HTERT-HM (cell line): ENCODE measurements around a stretch of chr17.

DNA sequence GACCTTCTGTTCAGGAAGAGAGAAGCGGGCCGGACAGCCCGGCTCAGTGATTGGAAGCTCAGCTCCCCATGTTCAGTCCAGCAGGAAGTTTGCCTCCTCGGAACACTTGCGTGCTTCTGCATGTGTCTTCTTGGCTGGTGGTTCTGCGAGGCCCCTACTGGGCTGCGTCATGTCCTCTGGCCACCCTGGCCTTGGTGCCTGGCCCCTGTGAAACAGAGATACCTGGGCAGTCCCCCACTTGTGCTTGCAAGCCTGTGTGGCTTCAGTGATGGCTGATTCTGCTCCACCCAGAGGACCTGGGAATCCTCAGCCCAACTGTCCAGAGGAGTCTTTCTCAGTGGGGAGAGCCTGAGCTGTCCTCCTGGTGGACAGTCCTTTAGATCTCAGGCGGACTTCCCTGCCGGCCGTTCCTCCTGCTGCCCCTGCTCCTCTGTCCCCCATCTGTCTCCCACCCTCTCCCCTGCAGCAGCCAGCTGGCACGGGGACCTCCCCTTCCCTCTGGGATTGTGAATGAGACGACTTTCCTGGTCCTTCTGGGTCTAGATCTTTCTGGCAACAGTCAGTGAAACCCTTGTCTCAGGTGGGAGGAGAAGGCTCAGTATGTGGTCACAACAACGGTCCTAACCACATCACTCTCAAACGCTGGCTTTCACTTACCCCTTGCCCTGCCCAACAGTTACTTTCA, 139.1 kb downstream of the SEPTIN9 start:
- RRBS, result no CpG with 5 or more reads among the region's 14 CpGs

- RRBS, result no CpG with 5 or more reads among the region's 21 CpGs
Measured at GRCh38 chr17:77429779-77430778, 148.8 kb downstream of the SEPTIN9 start.

DNA sequence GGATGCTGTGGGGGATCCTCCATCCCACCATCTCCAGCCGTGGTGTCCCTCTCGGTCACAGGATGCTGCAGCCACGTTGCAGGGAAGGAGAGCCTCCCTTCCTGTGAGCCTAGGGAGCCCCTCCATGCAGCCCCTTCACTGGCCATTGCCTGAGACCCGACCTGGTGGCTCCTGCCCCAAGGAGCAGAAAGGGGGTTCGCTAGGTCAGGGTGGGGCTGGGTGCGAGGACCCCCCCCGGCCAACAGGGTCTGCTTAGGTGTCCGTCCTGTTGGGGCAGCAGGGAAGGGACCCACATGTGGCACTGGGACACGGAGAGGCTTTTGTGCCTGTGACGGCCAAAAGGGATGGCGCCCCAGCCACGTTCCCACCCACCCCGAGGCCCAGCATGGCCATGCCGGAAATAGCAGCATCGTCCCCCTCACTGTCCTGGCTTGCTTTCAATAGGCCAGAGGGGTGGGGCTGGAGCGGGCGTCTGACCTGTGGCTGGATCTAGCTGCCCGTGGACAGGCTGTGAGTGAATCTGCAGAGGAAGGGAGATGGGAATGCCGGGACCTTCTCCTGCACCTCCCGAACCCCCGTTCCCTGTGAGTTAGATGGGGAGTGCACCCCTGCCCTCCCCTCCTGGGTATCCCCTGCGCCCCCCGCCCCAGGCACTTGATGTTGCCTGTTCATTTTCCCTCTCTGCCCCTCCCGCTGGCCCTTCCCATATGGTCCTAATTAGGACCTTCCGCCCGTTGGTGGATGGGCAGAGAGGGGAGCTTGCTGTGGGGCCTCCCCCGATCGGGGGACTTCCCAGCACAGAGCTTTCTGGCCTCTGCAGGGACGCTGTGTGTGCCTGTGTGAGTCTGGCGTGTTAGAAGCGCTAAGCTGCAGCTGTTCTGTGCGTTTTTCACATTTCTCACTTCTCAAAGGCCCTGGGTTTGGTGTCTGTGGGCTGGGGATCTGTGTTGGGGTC, 152.1 kb downstream of the SEPTIN9 start:
- RRBS, result no CpG with 5 or more reads among the region's 32 CpGs

- RRBS, result no CpG with 5 or more reads among the region's 12 CpGs
Measured at GRCh38 chr17:77461217-77461857, 180.0 kb downstream of the SEPTIN9 start.

- RRBS, result no CpG with 5 or more reads among the region's 15 CpGs
Measured at GRCh38 chr17:77526849-77527291, 245.6 kb downstream of the SEPTIN9 start.

DNA sequence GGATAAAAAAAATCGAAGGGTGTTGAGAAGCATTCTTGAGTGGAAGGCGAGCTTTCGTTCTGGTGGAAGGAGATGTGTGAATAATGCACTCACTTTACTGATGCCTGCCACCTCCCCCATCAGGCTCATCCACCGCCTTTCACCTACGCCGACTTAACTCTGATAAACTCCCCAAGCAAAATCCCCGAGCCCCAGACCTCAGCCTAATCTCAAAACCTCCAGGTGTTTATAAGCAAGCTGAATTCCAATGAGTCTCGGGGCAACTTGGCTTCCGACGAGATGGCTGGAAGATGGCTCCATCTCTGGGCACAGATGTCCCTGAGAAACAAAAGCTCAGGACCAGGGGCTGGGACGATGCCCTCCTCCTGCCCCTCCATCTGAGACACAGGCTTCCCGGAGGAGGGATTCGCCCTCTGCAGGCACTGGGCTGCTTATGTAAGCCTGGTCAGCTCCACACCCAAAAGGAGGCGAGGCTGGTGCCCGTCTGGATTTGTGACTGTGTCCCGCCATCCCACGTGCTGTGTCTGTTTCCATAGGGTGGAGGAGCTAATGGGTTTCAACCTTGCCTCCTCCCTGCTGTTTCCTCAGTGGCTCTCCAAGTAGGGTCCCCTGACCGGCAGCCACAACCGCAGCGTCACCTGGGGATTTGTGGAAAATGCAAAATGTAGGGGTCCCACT, 290.9 kb downstream of the SEPTIN9 start:
- RRBS, result no CpG with 5 or more reads among the region's 20 CpGs

GRCh38 chr17:77666793-77667629, 291.5 kb upstream of the TNRC6C start:
- RRBS, result no CpG with 5 or more reads among the region's 8 CpGs

DNA sequence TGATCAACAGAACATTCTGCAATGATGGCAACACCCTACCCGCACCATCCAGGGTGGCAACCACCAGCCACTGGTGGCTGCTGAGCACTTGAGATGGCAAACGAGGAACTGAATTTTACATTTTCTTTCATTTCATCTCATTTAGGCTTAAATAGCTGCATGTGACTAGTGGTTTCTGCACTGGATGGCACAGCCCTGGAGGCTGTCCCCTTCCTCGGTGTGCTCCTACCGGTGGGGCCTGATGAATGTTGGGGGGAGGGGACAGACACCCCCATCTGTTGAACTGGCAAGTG, 224.5 kb upstream of the TNRC6C start:
- RRBS, result no CpG with 5 or more reads among the region's 4 CpGs

- RRBS, result no CpG with 5 or more reads among the region's 3 CpGs
Measured at GRCh38 chr17:77875715-77876405, 82.6 kb upstream of the TNRC6C start.

GRCh38 chr17:77935215-77935795, 23.2 kb upstream of the TNRC6C start:
- RRBS, result no CpG with 5 or more reads among the region's 13 CpGs

- RRBS, result 1% methylated on average over 34 of the region's 88 CpGs
Measured at GRCh38 chr17:77957247-77958351, 904 bp upstream of the TNRC6C start.

GRCh38 chr17:77974427-77974923, 16.0 kb downstream of the TNRC6C start:
- RRBS, result no CpG with 5 or more reads among the region's 5 CpGs

GRCh38 chr17:78048818-78049643, 79.5 kb downstream of the TMC6 start:
- RRBS, result no CpG with 5 or more reads among the region's 11 CpGs

GRCh38 chr17:78110292-78110761, 18.2 kb downstream of the TMC6 start:
- RRBS, result no CpG with 5 or more reads among the region's 11 CpGs

DNA sequence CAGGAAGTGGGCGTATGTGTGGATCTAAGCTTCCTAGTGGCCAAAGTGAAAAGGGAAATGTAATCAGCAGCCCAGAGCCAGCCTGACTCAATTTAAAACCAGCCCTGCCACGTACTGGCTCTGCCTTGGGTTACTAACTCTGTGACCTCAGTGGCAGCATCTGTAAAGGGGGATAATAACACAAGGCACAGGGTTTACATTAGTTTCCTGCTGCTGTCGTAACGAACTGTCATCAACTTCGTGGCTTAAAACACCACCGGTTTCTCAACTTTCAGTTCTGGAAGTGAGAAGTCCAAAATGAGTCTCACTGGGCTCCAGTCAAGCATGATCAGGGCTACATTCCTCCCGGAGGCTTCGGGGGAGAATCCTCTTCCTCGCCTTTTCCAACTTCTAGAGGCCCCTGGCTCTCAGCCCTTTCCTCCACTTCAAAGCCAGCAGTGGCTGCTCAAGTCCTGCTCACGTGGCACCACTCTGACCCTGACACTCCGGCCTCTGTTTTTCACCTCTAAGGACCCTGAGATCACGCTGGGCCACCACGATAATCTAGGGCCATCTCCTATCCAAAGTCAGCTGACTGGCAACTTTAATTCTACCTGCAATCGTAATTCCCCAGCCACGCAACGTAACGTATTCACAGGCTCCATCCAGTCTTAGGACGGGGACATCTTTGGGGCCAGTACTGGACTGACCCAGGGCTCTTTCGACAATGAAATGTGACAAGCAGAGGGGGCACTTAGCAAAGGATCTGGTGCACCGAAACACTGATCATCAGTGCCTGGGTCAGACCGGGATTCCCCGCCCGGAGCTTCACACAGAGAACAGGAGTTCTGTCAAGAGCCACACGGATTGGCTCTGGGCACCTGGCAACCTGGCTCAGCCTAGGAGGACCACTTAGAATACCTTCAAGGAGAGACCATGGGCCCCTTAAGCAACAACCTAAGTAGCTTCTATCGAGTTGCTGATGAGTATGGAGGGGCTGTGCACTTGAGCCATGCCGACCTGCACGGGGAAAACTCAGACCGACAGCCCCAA, 14.4 kb downstream of the TMC6 start:
- RRBS, result 39% methylated on average over 2 of the region's 28 CpGs

- RRBS, result no CpG with 5 or more reads among the region's 14 CpGs
Measured at GRCh38 chr17:78123828-78124451, 4.6 kb downstream of the TMC6 start.

DNA sequence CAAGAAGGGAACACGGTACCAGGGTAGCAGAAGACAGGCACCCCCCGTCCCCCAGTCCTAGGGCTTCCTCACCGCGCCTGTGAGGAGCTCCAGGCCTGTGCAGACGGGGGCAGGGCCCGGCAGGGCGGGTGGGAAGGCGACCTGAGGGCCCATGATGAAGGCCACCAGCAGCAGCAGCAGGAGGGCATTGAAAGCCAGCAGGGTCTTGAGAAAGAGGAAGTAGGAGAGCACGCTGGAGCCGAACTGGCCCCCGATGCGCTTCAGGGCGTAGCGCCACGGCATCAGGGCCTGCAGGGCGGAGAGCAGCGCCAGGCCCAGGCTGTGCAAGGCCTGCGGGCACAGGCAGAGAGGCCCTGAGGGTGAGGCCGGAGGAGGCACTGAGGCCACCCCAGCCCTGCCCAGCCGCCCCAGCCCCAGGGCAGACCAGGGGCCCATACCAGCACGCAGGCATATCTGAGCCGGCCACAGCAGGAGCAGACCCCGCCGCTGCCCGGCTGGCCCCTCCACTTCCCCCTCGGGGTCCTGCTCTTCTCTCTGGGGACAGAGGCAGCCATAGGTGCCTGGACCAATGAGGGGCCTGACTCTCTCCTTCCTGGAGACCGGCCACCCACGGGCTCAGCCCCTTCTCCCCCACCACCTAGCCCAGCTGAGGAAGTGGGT, 4.0 kb downstream of the TMC6 start:
- RRBS, result 18% methylated on average over 6 of the region's 28 CpGs

DNA sequence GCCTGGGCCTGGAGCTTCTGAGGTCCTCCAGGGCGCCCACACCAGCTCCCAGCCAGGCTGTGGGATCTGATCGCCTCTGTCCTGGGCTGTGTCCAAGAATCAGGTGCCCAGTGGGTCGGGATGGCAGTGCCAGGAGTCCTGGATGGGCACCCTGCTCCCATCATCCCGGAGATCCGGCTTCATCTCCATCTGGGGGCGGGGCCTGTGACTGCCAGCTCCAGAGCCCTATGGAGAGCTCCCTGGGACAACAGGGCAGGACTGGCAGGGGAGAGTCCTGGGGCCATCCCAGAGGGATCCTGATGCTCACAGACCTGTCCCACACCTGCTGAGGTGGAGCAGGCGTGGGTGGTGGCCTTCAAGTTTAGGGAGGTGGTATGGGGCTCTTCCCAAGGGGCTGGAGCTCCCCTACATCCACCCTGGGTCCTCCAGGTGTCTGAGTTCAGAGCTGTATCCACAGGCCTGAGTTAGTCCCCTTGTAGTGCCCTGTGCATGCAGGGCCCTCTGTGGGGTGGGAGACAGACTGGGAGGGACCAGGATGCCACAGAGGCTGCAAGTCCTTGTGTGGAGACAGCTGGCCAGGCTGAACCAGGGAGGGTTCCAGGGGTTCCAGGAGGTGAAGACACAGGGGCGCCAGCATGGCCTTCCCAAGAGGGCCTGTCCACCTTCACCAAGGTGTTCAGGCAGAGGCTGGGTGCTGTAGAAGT, 1.1 kb downstream of the SYNGR2 start:
- RRBS, result no CpG with 5 or more reads among the region's 8 CpGs

DNA sequence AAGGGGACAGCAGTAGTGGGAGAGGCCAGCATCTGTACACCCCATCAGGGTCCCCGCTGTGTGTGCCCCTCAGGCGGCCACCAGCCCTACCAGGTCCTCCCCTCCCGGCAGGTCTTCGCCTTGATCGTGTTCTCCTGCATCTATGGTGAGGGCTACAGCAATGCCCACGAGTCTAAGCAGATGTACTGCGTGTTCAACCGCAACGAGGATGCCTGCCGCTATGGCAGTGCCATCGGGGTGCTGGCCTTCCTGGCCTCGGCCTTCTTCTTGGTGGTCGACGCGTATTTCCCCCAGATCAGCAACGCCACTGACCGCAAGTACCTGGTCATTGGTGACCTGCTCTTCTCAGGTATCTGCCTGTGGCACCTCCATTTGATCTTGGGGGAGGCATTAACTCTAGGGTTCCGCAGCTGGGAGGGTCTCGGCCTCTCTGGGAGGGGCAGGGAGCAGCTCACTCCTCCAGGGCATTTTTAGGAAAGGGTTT, 2.4 kb downstream of the SYNGR2 start:
- RRBS, result no CpG with 5 or more reads among the region's 19 CpGs

DNA sequence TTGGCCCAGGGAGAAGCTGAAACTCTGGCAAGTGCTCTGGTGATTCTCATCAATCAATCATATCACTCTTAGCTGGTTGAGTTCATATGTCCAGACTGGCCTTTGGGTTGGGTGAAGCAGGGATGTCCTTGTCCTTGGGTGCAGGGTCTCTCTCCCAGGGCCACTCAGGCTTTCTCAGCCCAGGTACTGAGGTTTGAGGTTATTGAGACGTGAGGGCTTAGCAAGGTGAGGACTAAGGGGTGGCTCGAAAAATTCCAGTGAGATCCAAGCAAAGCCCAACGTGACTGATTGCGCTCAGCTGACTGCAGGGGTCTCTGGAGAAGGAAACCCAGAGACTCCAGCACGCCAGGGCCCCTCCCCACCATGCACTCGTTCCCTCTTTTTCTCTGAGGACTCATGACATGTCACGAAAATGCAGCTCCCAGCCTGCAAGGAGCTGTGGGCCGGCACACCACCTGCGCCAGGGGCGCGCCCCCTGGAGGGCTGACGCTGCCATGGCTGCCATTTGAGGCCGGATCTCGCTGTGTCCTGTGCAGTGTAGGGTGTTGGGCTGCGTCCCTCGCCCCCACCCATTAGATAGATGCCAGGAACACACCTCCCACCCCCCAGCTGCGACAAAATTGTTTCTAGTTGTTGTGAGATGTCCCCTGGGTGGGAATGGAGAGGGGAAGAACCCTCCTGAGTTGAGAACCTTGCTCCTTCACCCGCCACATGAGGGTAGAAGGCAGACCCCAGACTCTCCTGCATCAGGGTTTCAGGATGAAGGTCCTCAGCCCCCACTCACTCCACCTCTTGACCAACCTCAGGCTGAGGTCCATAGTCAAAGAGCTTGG, 8.1 kb downstream of the SYNGR2 start:
- RRBS, result 16% methylated on average over 6 of the region's 18 CpGs